PC-3 (cell line): ENCODE measurements around a stretch of chr14.

GRCh38 chr14:76774389-76774963, 13.2 kb downstream of the VASH1 start:
- RAMPAGE, long total RNA = no peak

GRCh38 chr14:76832586-76833294, 6.5 kb downstream of the LRRC74A start:
- RAMPAGE, long total RNA = no peak

GRCh38 chr14:76844041-76844606, 17.9 kb downstream of the LRRC74A start:
- RAMPAGE, long total RNA = no peak

- RAMPAGE, long total RNA = no peak
Measured at GRCh38 chr14:76899003-76899474, 72.8 kb downstream of the LRRC74A start.

DNA sequence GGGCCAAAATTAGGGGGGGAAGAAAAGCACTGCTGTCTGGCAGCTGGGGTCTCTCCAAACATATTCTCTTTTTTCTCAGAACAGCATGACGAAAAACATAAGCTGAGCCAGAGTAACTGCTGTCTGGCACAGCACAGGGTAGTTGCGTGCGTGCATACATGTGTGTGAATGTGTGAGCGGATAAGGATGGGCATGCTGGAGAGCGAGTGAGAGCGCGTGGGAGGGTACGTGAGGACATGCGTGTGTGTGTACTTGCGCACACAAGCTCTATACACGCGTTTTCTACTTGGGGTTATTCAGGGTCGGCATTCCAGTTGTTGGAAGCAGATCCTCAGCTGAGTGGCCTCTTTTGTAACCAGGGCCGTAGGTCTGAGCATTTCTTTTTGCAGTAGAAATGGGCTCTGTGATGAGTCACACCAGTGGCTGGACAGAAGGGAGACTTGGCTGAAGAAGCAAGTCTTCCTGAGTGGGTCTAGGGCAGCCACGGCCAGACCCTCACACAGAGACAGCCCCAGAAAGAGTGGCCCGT, 77.9 kb downstream of the LRRC74A start:
- RAMPAGE, long total RNA = no peak

- RAMPAGE, long total RNA = no peak
Measured at GRCh38 chr14:76920442-76921107, 94.4 kb downstream of the LRRC74A start.

DNA sequence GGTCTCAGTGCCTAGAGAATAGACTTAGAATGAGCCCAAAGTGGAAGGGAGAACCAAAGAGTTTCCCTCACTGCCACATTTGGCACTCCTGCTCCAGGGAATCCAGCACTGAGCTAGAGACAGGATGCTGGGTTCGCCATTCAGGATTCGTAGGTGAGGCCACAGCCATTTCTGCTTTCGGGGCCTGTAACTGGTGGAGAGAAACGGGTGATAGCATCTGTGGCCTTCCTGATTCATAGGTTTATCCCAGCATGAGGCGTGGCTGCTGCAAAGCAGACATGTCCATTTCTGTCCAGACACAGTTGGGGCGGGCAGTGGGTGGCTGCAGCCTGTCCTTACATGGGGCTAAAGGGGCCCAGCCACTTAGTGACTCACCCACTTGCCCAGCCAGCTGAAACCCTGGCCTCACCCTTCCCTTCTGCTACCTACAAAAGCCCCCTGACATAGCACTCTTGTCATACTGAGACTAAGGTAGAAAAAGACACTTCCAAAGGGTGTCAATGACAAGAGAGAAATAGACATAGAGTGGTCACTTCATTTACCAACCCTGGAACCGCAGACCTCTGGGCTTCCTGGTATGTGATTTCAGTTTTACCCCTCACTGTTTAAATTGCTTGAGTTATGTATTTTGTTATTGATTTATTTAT, 69.2 kb downstream of the IRF2BPL start:
- RAMPAGE, long total RNA = no peak

- RAMPAGE, long total RNA = no peak
Measured at GRCh38 chr14:77000093-77001284, 28.0 kb downstream of the IRF2BPL start.

- RAMPAGE, long total RNA = no peak
Measured at GRCh38 chr14:77026626-77027186, 1.8 kb downstream of the IRF2BPL start.

DNA sequence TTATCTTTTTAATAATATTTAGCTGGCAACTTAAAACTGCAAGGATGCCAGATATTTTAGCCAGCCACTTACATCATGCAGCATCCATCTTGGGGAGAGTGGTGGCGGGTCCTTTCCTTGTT, 12.3 kb upstream of the IRF2BPL start:
- RAMPAGE, long total RNA = no peak

DNA sequence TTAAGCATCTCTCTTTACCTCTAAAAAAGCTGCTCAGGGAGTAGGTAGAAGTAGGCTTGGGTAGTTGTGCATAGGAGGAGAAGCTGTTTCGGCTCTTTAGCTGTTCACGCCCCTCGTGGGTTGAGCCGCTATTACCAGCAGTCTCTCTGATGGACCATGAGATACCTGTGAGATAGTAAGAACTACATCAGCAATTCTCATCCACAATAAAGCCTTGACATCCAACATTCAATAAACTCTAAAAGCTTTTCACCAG, 6.3 kb downstream of the VIPAS39 start:
- RAMPAGE, long total RNA = no peak

- RAMPAGE, long total RNA = no peak
Measured at GRCh38 chr14:77542190-77543287, 43.9 kb upstream of the ISM2 start.

DNA sequence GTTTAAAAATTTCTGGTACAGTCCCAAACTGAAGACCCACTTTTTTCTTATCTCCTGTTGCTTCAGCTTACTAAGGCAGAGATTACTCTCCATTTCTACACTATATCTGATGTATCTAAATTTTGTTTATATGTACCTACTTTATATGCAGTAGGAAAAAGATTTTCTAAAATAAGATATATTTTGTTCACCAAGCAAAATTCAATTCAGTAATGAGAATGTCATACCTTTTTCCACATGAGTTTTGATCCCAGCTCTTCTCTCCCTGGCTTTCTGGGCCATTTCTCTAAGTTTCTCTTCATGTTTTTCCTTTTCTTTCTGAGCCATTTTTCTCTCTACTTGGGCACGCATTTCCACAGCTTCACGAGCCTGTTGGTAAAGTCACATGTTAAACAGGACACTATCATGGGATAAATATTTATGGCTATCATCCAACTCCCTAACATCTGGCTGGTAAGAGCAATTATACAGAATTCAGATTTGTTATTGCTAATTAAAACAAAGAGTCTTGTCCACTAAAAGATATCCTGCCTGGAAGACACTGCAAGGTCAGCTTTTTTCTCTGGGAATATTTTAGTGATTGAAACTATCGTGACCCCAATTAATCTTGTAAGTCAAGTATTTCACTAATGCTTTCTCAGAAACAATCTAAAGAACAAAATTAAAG, 23.0 kb downstream of the SLIRP start:
- RAMPAGE, long total RNA = no peak

- RAMPAGE, long total RNA = no peak
Measured at GRCh38 chr14:77980579-77981346, 180.9 kb downstream of the ADCK1 start.

DNA sequence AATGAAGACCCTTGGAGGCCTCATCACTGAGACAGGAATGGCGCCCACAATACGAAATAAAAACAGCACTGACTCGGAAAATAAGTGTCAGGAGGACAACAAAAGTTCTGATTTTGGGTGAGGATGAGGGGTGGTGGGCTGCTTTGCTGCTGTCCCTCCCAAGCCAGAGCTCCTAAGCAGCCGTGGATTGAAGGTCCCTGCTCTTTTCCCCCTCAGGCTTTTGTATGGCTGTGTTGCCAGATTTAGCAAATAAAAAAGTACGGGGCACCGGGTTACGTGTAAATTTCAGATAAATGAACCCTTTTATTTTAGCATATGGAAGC, 181.7 kb downstream of the ADCK1 start:
- RAMPAGE, long total RNA = no peak

DNA sequence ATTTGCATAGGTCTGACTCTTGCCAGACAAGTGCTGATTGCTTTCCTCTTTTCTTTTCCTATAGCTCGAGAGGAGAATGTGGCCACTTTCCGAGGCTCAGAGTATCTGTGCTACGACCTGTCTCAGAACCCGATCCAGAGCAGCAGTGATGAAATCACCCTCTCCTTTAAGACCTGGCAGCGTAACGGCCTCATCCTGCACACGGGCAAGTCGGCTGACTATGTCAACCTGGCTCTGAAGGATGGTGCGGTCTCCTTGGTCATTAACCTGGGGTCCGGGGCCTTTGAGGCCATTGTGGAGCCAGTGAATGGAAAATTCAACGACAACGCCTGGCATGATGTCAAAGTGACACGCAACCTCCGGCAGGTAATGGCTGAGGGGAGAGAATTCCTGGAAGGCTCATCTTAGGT, 474.9 kb downstream of the NRXN3 start:
- RAMPAGE, long total RNA = no peak

DNA sequence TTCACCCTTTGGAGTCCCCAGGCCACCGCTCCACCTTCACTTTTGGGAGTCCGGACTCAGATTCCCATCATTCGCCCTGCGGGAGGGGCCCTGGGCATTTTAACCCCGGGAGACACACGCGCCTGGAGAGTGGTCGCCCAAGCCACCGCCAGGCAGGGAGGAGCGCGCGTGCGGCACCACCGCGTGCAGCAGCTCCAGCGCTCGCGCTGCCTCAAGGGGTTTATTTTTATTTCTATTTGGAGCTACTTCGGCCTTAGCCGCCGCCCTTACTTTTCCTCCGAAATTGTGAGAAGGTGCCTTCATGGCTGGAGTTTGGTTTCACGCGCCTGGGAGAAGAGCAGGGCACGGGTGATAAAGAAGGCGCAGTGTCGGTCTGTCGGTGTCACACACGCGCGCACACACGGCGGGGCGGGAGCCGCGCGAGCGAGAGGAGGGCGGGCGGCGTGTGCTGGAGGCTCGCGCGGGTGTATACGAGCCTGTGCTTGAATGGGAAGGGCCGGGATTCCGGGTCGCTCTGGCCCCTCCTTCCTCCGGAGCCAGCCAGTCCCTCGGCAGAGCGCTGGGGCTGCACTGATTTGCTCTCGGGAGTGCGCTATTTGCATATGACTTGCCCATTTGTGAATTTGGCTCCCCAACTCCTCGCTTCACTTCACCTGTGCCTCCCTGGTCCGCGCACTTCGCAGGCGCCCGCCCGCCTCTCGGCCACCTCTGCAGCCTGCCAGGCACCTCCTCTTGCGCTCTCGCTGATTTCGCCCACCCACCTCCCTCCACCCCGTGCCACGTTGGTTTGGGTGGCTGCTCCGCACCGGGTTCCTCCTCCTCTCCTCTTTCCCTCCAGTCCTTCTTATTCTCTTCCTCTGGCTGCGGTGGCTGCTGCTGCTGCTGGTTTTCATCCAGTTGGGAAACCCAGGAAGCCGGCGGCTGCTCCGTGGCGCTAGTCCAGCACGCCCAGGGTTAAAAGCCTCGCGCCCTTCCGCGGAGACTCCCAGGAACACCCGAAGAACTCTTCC, 932.3 kb downstream of the DIO2 start:
- RAMPAGE, long total RNA = no peak

DNA sequence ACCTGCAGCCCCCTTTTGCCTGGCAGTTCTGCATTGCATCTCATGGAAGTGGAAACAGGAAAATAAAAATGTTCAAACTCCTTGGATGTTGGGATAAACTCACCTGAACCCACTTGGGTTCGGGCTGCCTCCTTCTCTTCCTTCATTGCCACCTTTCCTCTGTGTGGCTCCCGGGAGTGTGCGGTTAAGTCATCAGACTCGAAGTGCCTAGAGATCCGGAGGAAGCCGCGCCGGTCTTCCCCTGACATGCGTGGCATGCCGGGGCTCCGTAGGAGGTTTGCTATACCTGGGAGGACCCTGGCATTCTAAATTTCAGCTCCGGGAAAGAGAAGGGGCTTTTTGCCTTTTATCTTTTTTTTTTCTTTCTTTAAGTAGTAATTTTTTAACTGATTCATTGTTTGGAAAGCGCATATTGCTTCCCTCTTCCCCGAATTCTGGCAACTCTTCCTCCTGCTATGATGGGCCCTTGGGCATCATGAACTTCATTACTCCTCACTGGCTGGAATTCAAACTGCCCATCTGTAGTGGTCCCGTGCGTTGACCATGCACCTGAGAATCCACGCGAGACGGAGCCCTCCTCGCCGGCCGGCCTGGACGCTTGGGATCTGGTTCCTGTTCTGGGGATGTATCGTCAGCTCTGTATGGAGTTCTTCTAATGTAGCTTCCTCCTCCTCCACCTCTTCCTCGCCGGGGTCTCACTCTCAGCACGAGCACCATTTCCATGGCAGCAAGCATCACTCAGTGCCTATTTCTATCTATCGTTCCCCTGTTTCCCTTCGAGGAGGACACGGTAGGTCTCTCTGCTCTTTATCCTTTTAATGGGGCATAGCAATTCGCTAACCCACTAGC, 931.3 kb downstream of the DIO2 start:
- RAMPAGE, long total RNA = no peak

DNA sequence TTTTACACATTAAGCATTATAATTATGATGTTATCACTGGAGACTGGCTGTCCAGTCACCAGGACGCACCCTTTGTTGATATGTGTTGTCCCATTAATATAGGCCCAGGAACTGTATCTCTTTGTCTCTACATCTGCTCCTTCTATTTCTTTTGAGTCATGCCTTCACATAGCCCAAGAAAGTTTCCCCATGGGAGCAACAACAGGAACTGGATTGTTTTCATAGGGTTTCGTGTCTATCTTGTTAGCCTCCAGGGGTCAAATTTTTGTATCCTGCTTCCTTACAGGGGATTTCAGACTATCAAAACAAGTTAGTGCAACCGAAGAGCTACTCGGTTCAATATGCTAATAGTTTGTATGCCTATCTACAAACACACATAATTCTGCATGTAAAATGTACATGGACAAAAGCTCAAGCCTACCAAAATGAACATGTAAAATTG, 99.7 kb upstream of the DIO2 start:
- RAMPAGE, long total RNA = no peak

GRCh38 chr14:80905922-80906295, 35.6 kb downstream of the CEP128 start:
- RAMPAGE, long total RNA = no peak